ENCODE measurements around a stretch of chr2.

DNA sequence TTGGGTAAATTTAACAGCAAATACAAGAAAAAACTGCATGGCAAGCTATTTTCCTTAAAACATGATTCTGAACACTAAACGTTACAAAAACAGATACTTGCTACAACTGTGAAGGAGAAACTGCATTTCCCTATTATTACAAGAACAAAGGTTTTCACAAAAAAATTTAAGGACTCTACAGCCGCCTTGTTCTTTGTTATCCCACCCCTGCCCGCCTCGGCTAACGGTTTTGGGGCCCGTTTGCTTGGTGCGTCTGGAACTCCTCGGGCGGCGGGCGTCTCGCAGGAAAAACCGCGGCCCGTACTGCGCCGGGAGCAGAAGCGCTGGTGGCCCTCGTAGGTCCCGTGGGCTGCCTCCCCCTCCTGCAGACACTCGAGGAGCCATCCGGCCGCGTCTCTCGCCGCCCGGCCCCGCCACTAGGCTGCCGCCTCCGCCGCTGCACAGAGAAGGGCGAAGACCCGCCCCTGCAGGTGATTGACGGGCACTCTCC, 347 bp upstream of the ZC3H6 start:
- RRBS, result 3% methylated on average over 11 of the region's 34 CpGs

GRCh38 chr2:112324008-112324899, 48.9 kb downstream of the ZC3H6 start:
- RRBS, result no CpG with 5 or more reads among the region's 2 CpGs

DNA sequence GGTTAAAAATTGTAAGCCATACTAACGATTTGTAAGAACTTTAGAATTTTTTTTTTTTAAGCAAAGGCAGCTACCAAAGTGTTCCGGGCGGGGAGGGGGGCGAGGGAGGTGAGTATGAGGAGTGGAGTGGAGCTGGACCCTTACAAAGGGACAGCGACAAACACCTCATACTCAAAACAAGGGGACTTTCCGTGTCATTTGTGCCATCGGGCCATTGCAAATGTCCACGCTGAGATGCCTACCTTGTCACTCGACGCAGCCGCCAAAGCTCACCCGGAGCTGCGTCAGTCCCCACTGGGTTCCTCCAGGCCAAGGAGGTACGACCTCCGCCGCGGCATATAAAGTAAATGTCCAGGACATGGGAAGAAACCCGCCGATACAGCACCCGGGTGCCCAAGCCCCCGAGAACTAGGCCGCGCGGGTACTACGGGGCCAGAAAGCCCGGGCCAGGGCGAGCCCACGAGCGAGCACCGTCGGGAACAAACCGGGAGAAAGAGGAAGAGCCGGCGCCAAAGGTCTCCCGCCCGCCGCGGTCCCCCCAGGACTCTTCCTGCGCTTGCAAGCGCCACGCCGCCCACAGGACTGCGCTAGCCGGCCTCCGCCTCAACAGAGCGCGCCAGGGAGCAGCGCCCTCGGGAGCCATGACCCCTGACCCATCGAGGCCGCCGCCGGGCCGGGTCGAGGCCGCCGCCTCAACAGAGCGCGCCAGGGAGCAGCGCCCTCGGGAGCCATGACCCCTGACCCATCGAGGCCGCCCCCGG, 977 bp downstream of the RGPD8 start:
- RRBS, result 3% methylated on average over 4 of the region's 64 CpGs

DNA sequence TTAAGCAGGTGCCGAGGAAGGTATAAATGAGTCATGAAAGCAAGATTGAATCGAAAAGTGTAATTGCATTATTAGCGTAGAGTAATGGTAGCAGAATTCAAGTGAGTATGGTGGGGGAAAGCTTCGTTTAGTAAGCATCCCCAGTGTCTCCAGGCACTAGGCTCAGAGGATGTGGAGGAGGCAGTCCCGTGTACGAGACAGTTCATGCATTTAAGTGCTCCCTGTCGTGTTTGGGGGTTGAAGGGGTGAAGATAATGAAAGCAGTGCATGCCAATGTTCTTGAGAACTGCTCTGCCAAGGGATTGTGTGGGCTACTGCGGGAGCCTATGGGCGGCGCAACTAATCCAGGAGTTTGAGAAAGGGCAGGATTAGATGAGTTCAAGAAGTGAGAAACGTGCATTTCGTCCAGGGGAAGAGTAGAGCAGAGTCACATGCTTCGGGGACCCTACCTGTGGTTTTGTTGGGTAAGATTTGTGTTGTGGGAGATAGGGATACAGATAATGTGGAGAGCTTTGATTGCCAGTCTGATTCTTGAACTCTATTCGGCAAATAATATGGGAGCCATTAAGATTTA, 952 bp downstream of the POLR1B start:
- RRBS, result no CpG with 5 or more reads among the region's 14 CpGs

GRCh38 chr2:112647968-112648605, 2.3 kb downstream of the SLC20A1 start:
- RRBS, result no CpG with 5 or more reads among the region's 4 CpGs

- RRBS, result no CpG with 5 or more reads among the region's 4 CpGs
Measured at GRCh38 chr2:112666565-112666886, 20.8 kb downstream of the SLC20A1 start.

DNA sequence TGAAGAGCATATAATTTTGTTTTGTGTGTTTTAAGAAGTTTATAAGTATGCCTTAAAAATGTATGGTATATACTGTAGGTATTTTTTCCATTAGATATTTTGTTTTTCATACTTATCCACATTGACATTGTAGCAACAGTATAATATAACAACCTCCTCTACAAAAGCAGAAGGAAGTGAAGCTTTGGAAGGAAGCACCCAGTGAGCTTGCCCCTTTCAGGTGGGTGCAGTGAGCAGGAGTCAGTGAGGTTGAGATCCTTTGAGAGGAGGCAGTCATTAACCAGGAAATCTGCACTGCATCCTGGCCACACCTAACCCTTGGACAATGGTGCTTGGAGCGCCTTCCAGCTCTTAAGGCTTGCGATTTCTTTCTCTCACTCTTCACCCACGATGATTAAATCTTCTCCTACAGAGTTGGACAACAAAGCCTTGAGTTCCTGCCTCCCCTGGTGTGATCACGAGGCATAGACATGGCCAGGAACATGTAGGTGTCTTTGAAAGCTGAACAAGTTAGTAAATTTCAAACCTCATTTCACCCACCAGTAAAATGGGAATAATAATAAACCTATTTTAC, 13.9 kb downstream of the IL37 start:
- RRBS, result no CpG with 5 or more reads among the region's 4 CpGs

- RRBS, result no CpG with 5 or more reads among the region's 7 CpGs
Measured at GRCh38 chr2:113123909-113124493, 3.4 kb upstream of the IL1RN start.

DNA sequence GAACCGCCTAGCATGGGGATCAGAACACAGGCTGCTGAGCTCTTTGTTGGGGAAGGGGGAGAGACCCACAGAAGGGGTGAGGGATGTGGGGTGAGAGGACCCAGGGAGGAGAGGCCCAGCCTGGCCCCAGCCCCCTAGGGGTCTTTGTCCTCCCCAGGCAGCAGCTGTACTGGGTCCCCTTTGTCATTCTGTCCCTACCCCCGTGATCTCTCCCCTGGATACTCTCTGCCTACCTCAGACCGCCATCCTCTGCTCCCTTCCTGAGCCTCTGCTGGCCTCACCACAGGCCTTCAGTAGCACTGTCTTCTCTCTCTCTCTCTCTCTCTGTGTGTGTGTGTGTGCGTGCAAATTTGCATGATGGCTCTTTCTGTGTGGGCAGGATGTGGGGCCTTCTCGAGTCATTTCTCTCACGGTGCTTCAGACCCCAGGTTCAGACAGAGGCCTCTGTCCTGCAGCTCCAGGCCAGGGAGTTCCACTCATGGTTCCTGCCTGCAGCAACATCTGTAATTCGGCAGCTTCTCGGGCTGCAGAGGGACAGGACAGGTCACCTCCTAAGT, 1.3 kb downstream of the PSD4 start:
- RRBS, result no CpG with 5 or more reads among the region's 8 CpGs

DNA sequence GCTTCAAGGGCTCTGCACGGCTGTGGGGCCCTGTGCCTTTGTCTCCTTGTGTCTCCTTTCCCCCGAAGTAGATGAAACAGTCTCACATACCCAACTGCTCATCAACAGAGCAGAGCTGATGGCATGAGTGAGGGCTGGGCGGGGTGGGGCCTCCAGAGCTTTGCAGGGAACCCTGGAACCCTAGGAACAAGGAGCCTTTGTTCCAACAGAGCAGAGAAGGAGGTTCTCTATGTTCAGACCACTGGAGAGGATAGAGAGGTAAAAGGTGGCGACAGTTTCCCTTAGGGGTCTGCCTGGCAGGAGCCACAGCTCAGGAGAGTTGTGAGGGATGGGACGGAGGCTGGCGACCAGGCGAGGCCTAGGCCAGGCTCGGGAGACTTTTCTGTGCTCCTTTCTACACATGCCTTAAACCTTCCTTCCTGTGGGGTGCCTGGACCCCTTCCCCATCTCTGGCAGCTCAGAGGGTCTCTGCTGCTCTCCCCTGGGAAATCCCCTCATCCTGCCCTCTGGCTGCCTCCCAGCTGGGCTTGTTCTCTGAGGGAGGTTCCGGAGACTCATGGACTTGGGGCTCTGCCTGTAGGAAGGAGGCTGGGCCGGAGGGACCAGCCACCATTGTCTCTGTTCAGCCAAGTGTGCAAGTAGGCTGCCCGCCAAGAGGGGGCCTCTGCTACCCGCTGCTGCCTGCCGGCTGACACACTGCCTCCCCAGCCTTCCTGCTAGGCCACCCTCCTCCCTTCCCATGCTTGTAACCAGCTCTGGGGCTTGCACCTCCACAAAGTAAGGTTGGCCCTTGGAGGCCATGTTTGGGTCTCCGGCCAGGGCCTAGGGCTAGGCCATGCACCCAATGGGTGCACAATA, 28.5 kb downstream of the PSD4 start:
- RRBS, result 94% methylated on average over 2 of the region's 14 CpGs

DNA sequence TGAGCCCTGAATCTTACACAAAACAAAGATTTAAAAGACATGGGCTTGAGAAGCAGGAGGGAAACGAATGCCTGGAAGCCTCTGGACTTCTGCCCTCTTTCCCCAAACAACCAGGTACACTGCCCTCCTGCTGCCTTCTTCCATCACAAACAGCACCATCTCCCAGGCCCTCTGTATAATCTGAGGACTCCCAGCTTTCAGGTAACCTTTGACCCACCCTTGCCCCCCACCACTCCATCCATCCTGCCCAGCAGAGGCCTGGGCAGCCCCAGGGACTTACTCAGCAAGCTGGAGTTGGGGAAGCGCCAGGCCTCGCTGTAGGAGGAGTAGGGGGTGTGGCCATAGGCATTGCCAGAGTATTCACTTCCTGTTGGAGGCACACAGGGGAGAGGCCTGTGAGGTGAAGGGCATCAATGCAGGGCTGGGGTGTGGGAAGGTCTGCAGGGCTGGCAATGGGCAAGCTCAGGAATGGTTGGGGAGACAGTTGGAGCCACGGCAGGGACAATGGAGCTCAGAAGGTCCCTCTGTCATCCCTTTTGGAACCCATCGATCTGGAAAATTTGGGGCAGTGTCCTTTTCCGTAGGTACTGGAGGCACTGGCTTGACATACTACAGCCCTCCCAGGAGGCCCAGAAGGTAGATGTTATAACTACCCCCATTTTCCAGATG, 46.2 kb downstream of the PSD4 start:
- RRBS, result no CpG with 5 or more reads among the region's 6 CpGs

DNA sequence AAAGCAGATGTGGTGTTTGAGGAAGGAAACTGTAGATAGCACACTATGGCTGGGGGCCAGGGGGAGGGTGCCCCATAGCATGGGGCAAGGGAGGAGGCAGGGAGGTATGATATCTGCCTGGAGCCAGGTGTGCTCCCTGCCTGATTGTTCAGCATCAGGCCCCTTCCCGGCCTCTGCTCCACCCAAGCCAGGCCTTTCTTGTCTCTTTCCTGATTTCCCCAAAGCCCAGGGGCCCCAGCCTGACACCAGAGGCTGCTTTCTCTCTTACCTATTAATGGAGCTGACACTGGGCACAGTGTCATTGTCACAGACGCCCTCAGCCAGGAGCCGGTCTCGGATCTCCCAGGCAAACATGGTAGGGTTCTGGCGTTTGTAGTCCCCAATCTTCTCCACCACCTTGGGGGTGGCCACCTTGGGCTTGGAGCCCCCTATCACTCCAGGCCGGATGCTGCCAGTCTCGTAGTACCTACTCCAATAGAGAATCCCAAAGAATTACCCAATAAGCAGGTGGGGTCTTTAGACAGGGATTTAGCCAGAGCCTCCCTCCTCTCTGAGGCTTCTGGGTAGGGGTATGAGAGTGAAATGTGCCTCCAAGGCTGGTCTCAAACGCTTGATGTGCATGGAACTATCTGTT, 34.4 kb downstream of the PAX8 start:
- RRBS, result no CpG with 5 or more reads among the region's 8 CpGs

DNA sequence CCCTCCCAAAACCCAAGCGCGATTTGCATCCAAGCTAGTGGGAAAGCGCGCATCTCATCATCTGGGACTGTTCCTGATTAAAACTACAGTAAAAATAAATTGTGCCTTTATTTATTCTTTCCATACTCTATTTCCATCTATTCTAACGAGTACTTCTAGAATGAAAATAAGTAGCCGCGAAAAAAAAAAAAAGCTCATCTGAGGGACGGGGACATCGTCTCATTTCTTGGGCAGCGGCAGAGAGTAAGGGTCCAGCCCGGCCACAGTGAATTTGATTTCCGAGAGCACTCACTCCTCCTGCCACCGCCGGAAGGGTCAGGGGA, 2.3 kb downstream of the PAX8 start:
- RRBS, result 1% methylated on average over 1 of the region's 14 CpGs

DNA sequence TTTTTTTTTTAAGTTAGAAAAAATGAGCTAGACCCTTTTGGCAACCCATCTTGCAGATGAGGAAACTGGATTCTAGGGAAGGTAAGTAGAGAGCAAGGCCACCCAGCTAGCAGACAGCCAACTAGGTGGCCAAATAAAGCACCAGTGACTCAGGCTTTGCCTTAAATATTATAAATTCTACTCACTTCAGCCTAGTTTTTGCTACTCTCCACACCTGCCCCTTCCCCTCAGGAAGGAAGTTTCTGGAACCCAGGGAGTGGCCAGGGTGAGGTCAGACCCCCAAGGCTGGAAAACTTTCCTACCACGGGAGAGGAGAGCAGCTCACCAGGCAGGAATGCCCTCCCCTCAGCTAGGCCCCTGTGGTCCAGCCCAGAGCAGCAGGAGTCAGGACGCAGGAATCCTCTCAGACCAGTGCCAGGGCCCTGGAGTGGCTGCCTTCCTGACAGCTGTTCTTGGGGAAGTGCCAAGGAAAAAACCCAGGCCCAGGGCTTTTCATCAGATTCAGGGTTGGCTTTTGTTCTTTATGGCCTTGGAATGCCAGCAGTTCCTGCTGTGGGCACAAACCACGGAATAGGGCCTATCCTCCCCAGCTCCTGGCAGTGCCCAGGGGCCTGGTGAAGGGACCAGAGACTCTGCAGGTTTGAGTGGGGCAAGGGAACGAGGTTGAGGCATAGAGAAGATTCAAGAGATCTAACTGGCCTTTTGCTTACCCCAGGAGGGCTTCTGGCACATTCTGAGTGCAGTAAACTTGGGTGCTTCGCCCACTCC, 5.1 kb upstream of the PAX8 start:
- RRBS, result no CpG with 5 or more reads among the region's 5 CpGs

- RRBS, result no CpG with 5 or more reads among the region's 1 CpG
Measured at GRCh38 chr2:113849038-113849429, 40.9 kb upstream of the ACTR3 start.

GRCh38 chr2:113896531-113897111, 6.7 kb downstream of the ACTR3 start:
- RRBS, result no CpG with 5 or more reads among the region's 3 CpGs

- RRBS, result no CpG with 5 or more reads among the region's 12 CpGs
Measured at GRCh38 chr2:113921366-113922593, 31.9 kb downstream of the ACTR3 start.

- RRBS, result no CpG with 5 or more reads among the region's 5 CpGs
Measured at GRCh38 chr2:113961949-113963216, 72.5 kb downstream of the ACTR3 start.

GRCh38 chr2:114543279-114543677, 100.8 kb downstream of the DPP10 start:
- RRBS, result no CpG with 5 or more reads among the region's 4 CpGs

DNA sequence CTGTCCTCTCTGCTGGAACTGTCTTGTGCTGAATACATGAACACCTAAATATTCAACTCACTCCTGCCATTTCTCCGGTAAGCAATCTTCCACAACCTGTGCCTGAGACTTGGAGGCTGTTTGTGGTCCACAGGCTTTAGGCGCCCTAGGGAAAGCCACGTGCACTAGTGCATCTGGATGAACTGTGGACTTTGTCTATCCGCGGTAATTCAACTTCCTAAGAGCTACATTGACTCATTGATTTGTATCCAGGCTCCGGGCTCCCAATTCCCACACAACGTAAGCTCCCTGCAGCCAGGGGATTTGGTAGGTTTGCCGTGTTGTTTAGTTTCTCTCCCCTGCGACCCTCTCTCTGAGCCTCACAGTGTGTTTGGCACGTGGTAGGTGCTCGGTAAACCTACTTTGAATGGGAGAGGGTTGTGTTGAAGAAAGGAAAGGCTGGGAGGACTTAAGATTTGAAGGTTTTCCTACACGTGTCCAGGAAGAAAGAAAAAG, 718.2 kb downstream of the DPP10 start:
- RRBS, result no CpG with 5 or more reads among the region's 12 CpGs